ENCODE results near the genes TM9SF1 and GZMB.

DNA sequence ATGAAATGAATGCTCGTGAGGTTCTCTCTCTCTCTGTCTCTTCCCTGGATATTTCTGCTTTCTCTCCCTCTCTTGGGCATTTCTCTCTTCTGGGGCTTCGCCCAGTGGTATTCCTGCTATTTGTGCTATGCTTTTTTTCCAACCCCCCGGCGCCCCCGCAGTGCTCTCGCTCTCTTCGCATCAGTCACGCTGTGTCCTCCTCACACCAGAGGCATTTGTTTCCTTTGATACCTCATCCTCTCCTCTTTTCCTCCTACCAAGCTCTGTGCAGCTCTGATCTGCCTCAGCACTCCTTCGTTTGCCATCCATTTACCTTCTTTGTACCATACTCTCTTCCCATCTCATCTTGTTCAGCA is 2.9 kb downstream of the ZFHX2 start:
- RRBS: no CpG with 5 or more reads among the region's 9 CpGs

DNA sequence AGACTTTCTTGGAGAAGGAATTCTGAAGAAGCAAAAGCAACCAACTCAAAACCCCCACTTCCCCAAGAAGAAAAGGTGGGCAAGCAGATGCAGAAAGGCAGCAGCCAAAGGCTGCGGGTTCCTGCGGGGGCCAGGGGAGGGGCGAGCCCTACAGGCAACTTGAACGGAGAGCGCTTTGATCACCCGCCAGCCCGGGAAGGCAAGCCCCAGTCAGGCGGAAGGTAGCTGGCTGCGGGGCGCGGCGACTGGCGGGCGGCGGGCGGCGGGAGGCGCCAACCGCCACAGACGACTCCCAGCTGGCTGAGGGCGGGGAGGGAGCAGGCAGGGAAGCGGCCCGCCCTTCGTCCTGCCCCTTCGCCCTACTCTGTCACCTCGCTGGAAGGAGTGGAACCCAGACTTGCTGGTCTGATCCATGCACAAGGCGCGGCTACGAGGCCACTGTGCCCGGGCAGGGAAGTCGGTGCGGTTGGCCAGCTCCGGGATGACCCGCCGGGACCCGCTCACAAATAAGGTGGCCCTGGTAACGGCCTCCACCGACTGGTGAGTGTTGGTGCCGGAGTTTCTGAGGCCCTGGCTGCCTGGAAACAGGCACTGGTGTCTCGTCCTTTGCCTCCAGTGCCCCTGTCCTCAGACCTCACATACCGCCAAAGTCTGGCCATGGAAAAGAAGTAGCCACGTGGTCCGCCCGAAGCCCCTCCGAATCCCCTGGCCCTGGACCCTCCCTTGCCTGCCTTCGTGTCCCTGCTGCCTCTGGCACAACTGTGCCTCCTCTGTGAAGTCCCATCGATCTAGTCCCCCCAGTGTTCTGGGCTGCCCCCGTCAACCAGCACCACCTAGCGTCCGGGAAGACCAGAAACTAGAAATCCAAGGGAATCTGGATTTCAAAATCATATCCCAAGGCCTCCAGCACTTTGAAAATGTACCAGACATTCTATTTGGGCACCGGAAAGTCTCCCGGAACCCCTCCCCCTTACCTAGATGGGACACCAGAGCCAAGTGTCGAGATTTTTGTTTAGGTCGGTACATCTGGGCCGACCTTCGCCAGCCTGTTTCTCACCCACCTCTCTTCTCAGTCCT is 15.4 kb upstream of the CARMIL3 start:
- RRBS: 0% methylated on average over 1 of the region's 56 CpGs

DNA sequence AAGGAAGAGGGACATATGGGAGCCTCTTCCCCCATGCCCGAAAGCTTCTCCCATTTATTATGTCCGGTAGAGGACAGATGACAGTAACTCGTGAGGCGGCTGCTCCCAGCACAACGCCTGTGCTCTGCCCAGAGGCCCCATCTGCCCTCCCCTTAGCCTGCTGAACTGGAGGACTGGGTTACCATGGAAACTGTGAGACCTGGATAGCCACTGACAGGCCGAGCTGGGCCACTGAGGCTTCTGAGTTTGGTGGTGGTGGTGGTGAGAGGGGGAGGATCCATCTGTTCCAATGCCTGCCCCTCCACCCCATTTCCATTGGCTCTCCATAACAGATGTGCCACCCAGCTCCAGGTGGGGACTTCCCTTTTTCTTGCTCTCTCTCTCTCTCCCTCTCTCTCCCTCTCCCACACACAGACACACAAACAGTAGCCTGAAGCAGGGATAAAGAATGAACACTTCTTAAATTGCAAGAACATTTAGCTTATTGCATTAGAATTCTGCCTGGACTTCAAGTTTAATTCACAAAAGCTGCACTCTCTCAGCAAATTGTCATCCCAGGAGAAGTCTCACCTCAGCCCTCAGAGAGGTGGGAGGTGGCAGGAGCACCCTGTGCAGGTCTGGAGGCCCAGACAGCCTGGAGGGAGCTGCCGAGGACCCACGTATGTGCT is 8.4 kb downstream of the CPNE6 start:
- RRBS: no CpG with 5 or more reads among the region's 8 CpGs

- RRBS: no CpG with 5 or more reads among the region's 24 CpGs
Observed at GRCh38 chr14:24094892-24096078, 1.2 kb downstream of the PCK2 start.

DNA sequence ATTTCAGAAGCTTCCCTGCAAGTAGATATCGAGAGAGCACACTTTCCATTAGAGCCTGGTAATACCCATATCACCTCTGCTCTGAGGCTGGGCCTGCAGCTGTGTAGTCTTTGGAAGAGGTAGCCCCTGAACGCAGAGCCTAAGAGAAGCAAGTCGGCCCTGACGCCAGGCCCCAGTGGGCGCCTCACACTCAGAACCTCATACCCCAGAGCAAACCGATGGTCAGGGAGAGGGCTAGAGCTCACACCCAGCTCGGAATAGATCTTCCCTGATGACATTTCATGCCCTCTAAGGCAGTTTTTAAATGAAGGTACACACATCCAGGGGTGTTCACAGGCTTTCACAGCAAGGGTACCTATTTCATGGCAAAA is 6.2 kb upstream of the FITM1 start:
- RRBS: no CpG with 5 or more reads among the region's 7 CpGs

- RRBS: 2% methylated on average over 41 of the region's 92 CpGs
Observed at GRCh38 chr14:24195159-24196143, at the start of gene TM9SF1. Gene TM9SF1 (minus strand): TSS chr14:24195441.

GRCh38 chr14:24242861-24243224 is 420 bp upstream of the TINF2 start:
- RRBS: no CpG with 5 or more reads among the region's 21 CpGs

- RRBS: no CpG with 5 or more reads among the region's 6 CpGs
Observed at GRCh38 chr14:24246676-24247248, 4.3 kb upstream of the TINF2 start.

DNA sequence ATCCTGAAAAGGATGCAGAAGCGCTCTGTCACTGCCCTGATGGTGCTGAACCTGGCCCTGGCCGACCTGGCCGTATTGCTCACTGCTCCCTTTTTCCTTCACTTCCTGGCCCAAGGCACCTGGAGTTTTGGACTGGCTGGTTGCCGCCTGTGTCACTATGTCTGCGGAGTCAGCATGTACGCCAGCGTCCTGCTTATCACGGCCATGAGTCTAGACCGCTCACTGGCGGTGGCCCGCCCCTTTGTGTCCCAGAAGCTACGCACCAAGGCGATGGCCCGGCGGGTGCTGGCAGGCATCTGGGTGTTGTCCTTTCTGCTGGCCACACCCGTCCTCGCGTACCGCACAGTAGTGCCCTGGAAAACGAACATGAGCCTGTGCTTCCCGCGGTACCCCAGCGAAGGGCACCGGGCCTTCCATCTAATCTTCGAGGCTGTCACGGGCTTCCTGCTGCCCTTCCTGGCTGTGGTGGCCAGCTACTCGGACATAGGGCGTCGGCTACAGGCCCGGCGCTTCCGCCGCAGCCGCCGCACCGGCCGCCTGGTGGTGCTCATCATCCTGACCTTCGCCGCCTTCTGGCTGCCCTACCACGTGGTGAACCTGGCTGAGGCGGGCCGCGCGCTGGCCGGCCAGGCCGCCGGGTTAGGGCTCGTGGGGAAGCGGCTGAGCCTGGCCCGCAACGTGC is 4.6 kb downstream of the LTB4R start:
- RRBS: 97% methylated on average over 10 of the region's 51 CpGs

DNA sequence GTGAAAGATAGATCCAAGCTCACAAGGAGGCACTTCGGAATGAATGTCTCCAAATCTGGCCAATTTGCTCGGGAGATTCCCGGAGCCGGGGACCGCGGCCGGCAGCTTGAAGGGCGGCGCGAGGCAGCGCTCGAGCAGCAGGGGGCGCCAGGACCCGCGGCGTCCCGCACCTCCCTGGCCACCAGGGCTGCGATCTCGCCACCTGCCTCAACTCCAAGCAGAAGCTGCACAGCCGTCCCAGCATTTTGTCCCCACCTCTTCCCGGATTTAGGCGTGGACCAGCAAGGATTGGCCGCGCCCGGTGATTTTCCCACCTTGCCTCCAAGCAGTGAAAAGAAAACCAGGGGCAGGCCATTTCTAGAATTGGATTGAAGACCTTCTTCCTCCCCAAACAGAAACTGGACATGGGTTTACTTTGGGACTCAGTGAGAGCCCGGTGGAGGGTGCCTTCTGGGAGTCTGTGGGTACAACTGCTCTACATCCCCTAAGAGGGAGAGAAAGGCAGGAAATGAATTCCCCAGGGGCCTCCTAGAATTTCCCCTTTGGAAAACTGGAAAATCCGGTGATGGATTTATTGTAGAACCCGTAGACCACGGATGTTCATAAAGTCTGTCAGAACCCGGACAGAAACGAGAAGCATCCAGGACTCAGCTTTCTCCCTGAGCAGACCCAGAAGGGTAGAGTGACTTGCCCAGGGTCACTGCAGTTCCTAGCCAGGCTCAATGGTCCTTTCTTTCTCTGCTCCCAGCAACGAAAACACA is 1.0 kb downstream of the ADCY4 start:
- RRBS: 7% methylated on average over 2 of the region's 32 CpGs

GRCh38 chr14:24368314-24369360 is 653 bp downstream of the NFATC4 start:
- RRBS: 2% methylated on average over 27 of the region's 65 CpGs

DNA sequence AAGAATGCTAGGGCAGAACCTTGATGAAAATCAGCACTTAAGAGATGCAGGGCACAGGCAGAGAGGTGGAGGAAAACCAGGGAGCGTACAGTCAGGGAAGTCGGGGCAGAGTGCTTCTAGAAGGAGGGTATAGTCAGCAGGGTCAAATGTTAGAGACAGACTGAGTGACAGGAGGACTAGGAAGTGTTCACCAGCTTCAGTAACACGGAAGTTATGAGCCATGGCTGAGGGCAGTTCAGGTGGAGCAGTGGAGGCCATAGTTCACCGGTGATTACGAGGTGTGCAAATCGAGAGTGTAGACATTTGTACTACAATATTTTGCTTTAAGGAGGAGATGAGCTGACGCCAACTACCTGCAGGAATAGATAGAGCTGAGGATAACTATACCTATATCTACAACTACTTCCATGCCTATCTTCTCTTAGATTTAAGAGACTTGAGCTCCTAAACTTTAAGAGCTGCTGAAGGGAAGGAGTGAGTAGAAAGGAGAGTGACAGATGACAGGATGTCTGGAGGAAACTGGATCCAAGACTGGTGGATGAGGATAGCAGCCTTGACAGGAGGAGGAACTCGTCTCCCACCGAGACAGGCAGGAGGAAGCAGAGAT is 6.5 kb downstream of the CBLN3 start:
- RRBS: no CpG with 5 or more reads among the region's 9 CpGs

DNA sequence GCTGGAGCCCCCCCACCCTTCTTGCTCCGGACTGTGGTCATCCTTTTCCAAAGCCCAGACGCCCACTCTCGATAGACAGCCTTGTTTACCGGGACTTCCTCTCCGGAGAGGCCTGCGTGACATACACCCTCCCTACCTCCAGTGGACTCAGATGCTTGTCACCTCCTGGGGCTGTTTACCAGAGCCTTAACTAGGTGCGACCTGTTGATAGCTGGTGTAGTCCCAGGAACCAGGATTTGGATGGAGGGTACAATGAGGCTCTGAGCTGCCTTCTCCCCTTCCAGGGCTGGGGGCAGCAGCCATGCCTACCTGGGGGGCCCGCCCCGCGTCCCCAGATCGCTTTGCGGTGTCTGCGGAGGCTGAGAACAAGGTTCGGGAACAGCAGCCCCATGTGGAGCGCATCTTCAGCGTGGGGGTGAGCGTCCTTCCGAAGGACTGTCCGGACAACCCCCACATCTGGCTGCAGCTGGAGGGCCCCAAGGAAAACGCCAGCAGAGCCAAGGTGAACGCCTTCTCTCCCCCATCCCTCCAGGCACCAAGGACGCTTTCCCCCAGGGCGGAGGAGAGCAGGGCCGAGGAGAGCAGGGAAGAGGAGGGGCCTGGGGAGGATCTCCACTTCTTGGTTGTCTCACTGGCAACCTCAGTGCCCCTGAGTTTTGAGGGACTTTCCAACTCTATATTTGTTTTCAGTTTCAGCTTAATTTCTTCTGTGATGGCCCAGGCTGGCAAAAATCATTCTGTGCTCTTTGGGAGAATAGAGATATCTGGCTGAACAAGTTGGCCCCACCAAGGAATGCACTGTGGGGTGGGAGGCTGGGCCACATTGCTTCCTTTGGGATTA is 896 bp downstream of the KHNYN start:
- RRBS: 5% methylated on average over 4 of the region's 24 CpGs

DNA sequence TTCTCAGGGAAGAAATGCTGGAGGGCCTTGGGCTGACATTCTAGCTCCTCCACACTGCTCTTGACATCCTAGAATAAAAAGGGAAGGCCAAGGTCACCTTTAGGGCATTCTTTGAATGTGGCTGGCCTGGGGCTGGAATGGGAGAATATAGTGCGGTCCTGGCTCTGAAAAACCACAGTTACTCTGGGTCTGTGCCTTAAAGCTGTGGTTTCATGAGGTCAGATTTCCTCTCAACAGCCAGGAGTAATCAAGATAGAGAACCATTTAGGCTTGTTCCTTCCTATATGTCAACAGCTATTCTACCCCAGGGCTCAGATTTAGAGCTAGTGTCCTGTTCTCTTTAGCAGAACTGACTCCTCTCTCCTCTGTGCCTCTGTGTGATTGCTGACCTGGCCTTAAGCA is 24.2 kb downstream of the CMA1 start:
- RRBS: no CpG with 5 or more reads among the region's 1 CpG

DNA sequence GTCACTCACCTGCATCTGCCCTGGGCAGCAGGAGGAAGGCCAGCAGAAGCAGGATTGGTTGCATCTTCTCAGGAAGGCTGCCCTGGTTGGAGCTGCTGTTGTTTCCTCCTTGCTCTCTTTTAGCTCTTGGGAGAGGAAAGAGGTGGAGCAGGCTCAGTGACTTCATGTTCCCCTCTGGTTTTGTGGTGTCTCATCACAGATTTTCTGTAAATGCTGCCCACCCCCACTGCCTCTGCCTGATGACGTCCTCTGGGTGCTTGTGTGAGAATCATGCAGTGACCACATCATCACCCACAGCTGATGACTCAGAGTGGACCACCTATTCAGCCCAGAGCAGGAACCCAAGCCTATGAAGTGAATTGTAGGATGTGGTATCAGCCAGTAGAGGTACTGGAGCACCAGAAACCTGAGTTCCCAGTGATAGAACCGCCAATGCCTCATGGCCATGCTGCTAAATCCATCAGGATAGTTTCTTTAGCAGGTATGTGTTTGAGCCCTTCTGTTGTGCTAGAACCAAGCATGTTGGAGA is at the start of gene GZMB:
Gene GZMB, minus strand, starts transcription at position 94 of the 529 bp plus-strand sequence.
- RRBS: no CpG with 5 or more reads among the region's 2 CpGs

DNA sequence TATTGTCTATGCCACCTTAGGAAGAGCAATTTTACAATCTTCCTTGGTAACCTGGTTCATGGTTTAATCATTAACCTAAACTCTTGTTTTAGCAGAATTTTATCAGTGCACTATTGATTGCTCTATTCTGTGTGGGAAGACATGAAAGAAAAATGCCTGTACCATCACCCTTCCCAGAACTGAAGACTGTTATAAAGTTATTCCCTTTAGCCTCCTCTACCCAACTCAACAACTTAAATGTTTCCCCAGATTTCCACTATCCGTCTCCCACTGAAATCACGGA is 183.3 kb upstream of the GZMB start:
- RRBS: no CpG with 5 or more reads among the region's 2 CpGs

GRCh38 chr14:24856858-24857301 is 193.1 kb downstream of the STXBP6 start:
- RRBS: no CpG with 5 or more reads among the region's 6 CpGs

DNA sequence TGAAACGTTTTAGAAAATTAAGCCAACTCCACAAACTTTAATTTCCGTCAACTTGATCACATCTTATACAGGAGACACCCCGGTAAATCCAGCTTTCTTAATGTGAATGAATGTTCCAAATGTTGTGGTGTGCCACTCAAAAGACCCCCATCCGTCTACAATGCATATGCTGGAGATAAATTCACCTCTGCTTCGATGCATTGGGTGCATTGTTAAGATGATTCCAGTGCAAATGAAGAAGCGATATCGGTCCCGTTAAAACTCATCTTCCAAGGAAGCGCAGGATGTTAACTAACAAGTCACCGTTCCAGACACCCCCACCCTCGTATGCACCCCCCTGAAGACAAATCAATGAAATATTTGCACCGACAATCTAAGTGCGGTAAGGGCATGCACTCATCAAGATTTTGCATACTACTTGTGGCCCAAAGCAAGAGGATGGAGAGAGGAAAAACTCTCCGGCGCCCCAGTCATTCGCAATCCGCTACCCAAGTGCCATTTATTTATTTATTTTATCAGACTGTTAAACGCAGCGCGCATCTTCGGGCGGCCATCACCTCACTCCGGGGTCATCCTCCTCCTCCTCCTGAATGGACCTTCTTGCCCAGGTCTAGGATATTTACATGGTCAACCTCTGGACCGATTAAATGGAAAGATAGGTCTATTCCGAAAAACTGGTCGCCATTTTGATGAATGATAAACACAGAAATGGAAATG is 1.3 kb downstream of the NOVA1 start:
- RRBS: 3% methylated on average over 9 of the region's 26 CpGs

DNA sequence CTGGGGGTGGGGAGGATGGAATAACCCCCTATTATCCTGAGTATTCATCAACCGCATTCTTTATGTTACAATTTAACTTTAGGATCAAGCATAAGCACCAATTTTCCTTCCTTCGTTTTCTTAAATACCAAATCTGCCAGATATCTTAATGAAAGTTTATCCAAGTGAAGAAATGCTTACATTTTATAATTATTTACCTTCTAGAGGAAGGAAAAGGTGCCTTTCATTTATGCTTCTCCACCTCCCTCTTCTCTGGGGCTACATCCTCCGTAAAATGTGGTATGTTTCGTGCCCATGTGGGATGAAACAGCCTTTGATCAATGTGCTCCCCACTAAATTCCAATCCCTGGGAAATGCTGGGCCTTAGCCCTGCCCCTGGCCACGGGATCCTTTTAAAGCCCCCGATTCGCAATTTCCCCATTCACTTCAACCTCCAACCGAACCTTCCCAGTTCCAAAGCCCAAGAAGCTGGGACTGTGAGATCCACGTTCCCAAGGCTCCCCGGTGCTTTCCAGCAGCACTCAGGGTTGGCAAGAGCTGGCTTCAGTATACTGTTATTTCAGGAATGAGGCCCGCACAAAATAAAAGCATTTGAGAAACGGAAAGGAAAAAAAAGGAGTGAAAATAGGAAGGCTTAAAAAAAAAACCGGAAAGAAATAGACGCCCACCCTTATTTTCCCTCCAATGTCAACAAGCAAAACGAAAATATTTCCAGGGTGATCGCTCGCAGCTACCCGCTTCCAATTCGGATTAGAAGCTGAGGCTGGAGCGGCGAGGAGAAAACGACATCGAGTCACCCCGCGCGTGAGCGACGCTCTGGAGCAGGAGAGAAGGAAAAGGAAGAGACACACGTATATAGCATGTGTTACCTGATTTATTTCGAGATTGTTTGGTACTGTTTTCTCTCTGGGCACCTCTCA is 1.4 kb upstream of the FOXG1 start:
- RRBS: no CpG with 5 or more reads among the region's 30 CpGs